Bronchial lymph node (tissue), 1 donor: ENCODE measurements around a stretch of chrX.

DNA sequence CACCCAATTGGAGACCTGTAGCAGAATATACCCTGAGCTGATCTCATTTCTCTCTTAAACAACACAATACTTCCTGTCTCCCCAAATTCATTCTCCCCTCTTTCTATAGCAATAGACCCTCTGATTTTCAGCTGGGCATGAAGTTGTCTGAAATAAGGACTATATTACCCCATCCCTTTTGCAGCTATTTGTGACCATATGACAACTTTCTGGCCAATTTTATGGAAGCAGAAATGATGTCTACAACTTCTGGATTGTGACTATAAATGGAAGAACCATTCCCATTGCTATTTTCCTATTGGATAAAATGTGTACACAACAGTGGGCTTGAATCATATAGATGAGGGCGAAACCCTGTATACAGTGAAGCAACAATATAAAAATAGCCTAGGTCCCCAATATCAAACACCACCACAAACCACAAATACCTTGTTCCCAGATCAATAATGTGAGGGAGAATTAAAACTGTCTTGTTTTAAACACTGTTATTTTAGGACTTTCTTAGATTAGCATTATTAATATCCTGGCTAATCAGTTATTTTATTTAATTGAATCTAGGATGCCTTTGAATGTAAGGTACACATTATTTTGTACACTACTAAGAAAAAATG lies 17.3 kb downstream of the ZC4H2 start:
- PRO-cap: no peak

GRCh38 chrX:64975231-64975957 lies 856 bp downstream of the ZC4H2 start:
- PRO-cap: unidirectional peak, plus-strand start at chrX:64975795

DNA sequence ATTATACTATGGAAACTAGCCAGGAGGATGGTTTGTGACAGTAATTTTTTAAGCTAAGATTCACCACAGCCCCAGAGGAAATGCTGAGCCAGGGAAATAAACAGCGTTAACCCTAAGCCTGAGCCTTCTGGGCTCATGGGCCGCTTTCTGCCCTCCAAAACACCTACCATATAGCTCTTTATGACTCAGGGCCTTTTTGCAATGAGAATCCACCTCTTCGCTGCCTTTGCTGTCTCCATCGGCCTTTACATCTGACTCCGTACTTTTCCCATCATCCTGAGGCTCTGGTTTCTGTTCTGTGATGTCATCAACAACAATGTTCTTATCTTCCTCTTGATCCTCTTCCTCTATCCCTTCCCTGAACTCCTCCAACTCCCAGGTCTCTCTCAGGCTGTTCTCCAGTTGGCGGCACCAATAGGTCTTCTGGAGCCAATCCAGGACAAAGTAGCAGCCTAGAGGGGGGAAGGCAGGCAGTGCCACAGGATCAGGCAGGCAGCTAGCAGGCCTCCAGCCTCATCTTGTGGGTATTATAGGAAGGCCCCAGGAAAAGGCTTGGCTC lies 5.1 kb downstream of the LAS1L start:
- PRO-cap: no peak

GRCh38 chrX:65587529-65588775 lies 53.4 kb upstream of the LAS1L start:
- PRO-cap: unidirectional peak, minus-strand start at chrX:65588000

DNA sequence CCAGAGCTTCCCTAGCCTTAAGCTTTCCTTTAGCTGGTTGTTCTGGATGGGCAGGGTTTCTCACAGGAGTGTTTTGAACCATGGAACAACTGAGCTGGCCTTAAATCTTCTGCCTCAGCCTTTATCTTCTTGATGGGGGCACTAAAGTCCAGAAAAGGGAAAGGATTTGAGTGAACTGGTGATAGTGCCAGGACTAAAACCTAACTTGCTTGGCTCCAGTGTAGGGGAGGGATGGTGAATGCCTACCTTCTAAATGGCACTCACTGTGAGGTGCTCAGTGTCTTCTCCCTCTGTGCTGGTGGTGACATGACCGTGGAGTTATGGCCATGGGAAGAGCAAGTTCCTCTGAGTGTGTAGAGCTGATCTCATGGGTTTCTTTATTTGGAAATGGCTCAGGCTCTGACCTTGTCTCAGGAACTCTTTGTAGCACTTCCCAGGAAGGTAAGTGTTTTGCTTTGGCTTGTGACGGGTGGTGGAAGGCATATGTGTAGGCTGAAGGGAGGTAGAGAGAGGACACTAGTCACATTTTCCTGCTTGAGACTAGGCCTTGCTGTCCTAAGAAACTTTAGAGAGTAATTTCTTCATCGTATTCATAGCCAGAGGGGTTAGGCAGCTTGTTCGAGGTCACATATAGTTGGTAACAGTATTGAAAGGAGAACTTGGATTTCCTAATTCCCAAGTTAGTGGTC lies 6.4 kb downstream of the MSN start:
- PRO-cap: bidirectional peak, plus-strand start at position 453 of the sequence, minus-strand start at position 322 of the sequence

DNA sequence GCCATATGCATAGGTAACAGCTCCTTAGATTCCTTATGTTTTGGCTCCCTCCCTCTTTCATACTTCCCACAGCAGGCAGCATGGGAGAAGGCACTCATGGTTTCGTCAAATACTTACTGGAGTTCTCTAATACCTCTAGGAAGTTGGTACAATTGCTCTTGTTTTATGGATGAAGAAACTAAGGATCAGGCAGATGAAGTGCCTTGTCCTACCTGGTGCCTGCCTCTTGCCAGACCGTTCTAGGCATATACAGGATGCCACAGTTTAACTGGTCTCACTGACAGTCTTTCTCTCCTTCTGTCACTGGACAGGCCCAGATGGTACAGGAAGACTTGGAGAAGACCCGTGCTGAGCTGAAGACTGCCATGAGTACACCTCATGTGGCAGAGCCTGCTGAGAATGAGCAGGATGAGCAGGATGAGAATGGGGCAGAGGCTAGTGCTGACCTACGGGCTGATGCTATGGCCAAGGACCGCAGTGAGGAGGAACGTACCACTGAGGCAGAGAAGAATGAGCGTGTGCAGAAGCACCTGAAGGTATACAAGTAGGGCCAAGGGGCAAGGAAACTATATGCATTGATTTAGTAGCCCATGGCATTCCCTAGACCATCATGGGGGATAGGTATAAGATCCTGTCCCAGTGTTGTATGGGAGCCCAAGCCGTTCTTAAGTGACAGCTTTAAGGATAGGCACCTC lies 71.4 kb downstream of the MSN start:
- PRO-cap: no peak

GRCh38 chrX:66005050-66006291 lies 34.4 kb downstream of the VSIG4 start:
- PRO-cap: no peak

GRCh38 chrX:66014962-66016296 lies 24.5 kb downstream of the VSIG4 start:
- PRO-cap: bidirectional peak, plus-strand start at chrX:66015461, minus-strand start at chrX:66015342; bidirectional peak, plus-strand start at chrX:66016078, minus-strand start at chrX:66016007

- PRO-cap: no peak
These were observed 19.9 kb downstream of the VSIG4 start for GRCh38 chrX:66019808-66020619.

DNA sequence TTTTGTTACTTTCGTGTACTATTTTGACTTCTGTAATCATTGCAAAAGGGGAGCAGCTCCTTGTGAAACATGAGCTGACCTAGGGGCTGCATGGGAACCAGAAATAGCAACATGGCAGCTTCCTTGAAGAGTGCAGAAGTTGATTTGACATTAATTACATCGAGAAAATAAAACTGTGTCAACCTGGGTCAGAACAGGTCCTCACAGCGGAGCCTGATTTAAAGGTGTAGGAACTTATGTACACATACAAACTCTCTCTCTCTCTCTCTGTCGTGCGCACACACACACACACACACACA lies 19.0 kb downstream of the VSIG4 start:
- PRO-cap: no peak

DNA sequence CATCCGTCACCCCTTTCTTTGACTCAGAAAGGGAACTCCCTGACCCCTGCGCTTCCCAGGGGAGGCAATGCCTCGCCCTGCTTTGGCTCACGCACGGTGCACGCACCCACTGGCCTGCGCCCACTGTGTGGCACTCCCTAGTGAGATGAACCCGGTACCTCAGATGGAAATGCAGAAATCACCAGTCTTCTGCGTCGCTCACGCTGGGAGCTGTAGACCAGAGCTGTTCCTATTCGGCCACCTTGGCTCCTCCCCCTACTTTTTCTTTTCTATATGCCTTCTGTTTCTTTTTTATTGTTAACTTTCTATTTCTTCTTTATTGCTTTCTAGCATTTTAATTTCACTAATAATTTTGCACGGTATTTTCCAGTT lies 291.7 kb upstream of the EDA2R start:
- PRO-cap: no peak

DNA sequence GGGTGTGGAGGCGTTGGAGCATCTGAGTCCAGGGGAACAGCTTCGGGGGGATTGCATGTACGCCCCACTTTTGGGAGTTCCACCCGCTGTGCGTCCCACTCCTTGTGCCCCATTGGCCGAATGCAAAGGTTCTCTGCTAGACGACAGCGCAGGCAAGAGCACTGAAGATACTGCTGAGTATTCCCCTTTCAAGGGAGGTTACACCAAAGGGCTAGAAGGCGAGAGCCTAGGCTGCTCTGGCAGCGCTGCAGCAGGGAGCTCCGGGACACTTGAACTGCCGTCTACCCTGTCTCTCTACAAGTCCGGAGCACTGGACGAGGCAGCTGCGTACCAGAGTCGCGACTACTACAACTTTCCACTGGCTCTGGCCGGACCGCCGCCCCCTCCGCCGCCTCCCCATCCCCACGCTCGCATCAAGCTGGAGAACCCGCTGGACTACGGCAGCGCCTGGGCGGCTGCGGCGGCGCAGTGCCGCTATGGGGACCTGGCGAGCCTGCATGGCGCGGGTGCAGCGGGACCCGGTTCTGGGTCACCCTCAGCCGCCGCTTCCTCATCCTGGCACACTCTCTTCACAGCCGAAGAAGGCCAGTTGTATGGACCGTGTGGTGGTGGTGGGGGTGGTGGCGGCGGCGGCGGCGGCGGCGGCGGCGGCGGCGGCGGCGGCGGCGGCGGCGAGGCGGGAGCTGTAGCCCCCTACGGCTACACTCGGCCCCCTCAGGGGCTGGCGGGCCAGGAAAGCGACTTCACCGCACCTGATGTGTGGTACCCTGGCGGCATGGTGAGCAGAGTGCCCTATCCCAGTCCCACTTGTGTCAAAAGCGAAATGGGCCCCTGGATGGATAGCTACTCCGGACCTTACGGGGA lies 2.3 kb downstream of the AR start:
- PRO-cap: bidirectional peak, plus-strand start at position 641 of the sequence, minus-strand start at position 395 of the sequence

- PRO-cap: no peak
These were observed 354.0 kb downstream of the OPHN1 start for GRCh38 chrX:68079062-68079849.

GRCh38 chrX:68488553-68488871 lies 10.3 kb upstream of the YIPF6 start:
- PRO-cap: no peak

DNA sequence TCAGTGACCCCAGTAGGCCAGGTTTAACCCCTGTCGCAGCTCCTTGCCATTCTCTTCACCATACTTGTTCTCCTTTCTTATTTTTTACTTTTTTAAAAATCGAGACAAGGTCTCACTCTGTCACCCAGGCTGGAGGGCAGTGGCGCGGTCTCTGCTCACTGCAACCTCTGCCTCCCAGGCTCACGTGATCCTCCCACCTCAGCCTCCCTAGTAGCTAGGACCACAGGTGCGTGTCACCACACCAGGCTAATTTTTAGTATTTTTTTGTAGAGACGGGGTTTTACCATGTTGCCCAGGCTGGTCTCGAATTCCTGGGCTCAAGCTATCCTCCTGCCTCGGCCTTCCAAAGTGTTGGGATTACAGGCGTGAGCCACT lies 691 bp downstream of the YIPF6 start:
- PRO-cap: no peak

DNA sequence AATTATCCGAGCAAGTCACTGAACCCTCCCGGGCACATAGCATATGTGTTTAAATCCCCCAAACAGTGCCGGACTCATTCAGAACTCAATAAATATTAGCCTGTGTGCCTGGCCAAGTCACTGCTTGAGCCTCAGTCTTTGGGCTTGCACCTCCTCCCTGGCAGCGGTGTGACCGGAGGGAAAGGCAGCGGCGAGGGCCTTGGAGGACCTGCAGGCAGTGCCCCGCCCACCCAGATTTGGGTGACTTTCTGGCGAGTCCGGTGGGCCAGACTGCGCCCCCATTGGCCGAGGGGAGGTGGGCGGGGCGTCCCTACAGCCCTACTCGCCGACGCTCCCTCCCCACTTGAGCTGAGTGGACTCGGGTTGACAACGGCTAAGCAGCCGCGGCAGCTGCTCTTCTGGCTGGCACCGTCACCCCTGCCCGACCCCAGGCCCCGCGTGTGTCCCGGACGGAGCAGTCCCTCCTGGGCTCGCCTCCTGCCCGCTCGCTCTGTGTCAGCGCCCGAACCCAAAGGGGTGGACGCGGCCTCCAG lies 45.9 kb downstream of the STARD8 start:
- PRO-cap: bidirectional peak, plus-strand start at position 351 of the sequence, minus-strand start at position 174 of the sequence

DNA sequence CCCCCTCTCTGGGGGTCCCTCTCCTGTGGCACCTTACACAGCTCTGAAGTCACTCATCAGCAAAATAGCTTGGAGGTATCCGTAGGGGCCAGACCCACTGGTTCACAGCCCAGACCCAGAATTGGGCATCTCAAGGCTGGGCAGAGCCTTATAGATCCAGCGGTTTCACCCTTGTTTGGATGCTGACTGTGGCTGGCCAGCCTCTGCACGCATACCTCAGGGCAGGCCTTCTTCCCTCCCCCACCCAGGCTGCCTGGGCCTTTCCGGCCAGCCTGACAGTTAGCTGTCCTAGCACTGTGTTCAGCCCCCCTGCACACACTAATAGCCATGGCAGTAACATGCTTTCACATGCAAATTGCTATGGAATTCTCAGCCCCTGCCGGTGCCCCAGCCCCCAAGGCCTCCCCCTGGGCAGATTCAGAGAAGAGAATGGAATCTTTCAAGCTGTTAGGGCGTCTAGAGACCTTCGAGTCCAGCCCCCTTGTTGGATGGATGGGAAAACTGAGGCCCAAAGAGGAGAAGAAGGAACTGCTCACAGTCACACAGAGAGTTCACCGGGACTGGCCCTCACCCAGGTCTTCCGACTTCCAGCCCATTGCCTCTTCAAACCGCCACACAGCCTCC lies 17.7 kb downstream of the EFNB1 start:
- PRO-cap: no peak

DNA sequence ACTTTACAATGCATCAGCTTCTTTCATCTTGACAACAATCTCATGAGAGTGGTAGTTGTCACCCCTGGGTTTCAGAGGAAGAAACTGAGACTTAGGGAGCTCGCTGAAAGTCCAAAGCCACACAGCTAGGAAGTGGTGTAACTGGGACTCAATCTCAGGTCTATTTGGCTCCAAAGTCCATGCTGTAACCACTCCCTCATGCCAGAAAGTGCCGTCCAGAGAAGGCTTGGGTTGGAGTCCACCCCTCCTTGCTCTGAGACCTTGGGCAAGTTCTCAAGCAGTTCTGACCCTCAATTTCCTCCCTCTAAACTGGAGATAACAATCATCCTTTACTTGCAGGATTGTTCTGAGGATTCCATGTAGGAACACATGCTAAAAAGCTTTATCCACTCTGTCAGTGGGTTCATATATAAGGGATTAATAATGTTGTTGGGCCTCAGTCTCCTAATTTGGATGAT lies 40.6 kb downstream of the EFNB1 start:
- PRO-cap: no peak

DNA sequence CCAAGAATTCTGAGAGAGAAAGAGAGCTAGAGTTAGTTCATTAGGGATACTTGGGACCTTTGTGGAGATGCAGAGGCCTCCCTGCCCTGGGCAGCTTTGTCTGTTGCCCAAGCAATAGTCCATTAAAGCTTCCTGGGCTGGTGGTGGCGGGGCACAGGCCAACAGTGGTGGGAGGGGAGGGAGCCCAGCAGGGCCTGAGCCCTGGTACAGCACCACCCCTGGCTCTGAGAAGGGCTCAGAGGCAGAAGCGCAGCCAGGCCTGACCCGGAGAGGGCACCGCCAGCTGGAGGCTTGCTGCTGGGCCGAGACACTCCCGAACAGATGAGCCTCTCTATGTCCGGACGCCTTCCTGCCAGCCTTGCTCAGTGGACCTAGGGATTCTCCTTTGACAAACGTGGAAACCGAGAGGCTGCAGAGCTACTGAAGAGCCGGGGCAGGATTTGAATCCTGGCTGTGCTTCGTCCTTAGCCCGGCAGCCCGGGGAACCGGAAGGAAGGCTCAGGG lies 65.4 kb downstream of the EFNB1 start:
- PRO-cap: no peak

DNA sequence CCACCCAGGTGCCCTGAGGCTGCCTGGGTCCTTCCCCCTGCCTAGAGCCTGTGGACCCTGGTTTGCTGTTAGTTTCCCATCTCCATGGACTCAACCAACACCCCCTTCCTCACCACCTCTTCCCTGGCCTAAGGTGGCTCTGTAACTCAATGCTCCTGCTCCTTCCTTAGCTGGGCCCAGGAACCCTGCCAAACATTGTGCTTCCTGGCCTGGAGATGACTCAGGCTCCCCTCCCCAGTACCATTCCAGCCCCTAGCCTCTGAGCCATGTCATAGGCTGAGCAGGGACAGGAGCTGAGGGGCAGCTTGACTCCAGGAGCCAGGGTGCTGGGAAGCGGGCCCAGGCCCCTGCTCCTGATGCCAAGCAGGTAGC lies 100.7 kb downstream of the EFNB1 start:
- PRO-cap: no peak